Mesenteric fat pad (tissue), 1 donor: ENCODE measurements around a stretch of chr10.

GRCh38 chr10:5713815-5714714, 29.4 kb downstream of the TASOR2 start:
- PRO-cap, result no peak

GRCh38 chr10:5714715-5715351, 30.2 kb downstream of the TASOR2 start:
- PRO-cap, result no peak

DNA sequence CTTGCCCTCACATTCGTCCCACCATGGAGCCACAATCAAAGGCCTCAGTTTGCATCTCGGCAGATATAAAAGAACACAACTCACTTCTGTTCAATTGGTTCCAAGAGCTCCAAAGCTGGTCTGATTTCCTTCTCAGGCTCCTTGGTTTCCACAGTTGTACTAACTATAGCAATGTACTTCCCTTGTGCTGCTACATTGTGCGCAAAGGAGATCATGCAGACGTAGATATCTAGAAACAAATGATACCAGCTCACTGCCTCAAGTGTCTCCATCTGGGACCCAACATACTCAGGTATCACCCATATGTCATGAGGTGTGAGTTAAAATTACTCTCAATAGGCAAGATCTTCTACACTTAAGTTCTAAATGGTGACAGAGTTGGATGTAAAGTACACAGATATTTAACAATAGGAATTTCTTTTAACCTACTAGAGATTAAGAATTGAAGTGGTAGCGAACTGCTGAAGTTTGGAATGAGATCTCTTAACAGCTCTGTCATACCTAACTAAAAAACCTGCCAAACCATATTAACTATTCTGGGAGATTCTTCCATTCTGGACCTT, 46.7 kb downstream of the GDI2 start:
- PRO-cap, result no peak

GRCh38 chr10:5773783-5773991, 39.5 kb downstream of the GDI2 start:
- PRO-cap, result no peak

DNA sequence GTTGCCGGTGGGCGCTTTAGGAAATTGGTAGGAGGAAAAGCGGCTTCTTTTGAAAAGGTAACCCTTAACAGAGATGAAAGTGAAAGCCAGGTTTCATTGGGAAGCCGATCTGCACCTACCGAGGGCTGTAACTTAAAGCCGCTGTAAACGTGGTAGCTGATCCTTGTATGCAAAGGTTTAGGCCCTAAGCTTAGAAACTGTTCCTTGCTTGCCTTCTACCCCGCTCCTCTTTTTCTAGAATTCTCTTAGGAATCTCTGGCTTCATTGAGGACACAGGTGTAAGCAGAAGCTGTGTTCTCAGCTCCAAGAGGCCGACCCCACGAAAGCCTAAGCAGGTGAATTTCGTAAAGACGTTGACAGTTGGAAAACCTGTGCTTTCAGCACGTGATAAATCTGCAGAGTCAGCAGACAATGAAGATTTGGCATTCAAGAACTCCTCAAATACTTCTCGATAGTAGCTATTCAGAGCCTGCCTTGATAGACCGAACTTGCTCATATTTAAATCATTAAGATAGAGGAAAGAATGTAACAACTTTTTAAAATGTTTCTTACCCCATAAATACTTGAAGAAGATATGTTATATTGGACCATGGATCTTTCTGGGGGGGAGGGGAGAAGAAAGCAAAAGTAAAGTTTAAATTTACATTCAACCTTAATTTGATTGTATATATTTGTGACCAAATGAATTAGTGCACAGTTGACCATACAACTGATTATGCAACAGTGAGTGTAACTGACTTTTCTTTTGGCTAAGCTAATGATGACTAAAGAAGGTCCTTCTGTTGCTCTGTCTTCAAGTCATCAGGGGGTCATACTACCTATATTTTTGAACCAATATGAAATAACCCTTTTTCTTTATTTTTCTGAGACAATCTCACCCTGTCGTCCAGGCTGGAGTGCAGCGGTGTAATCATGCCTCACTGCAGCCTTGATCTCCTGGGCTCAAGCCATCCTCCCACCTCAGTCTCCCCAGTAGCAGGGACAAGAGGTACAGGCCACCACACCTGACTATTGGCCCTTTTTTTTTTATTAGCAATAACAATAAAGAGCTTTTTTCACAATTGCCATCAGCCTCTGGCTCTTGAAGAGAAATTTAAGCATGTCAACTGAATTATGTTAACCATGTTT, 1.1 kb upstream of the GDI2 start:
- PRO-cap, result no peak

DNA sequence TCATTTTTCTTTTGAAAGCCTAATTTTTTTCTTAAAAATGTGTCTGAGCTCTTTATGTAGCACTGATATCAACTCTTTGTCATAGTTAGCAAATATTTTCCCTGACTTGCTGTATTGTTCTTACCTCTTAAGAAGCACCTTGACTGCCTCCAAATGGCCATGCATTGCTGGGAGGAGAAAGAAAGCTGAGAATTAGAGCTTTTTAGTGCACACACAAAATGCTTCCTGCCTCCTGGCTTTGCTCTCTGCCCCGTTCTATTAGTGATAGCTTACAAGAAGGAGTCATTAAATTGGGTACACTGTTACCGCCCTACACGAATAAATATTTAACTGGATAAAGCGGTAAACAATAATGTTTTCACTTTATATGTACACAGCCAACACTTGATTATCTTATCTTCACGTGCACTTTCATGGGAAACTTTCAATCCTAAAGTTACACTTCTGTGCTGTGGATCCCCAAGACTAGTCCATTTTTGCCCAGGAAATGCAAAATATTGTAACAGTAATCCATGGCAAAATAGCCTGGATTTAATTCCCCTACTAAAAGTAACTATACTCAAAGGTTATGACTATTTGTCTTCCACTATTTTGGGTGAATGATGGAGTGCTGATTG, 4.0 kb downstream of the ANKRD16 start:
- PRO-cap, result no peak

- PRO-cap, result no peak
Observed at GRCh38 chr10:5971071-5971768, 6.1 kb downstream of the IL15RA start.

- PRO-cap, result no peak
Observed at GRCh38 chr10:5972868-5973269, 4.5 kb downstream of the IL15RA start.

GRCh38 chr10:5987744-5988211, 10.4 kb upstream of the IL15RA start:
- PRO-cap, result no peak

- PRO-cap, result no peak
Observed at GRCh38 chr10:6091492-6092193, 2.8 kb downstream of the RBM17 start.

DNA sequence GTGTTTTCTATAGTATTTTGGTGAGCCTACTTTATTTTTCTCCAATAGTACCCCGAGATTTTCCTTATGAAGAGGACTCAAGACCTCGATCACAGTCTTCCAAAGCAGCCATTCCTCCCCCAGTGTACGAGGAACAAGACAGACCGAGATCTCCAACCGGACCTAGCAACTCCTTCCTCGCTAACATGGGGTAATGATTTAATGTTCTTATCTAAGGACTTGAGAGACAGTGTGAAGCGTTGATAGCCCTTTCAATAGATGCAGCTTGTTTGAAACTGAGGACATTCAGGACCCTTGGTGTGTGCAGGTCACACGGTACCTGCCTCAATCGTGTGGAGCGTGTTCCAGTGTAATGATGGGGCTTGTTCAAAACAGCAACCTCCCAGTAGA, 21.1 kb downstream of the RBM17 start:
- PRO-cap, result no peak

DNA sequence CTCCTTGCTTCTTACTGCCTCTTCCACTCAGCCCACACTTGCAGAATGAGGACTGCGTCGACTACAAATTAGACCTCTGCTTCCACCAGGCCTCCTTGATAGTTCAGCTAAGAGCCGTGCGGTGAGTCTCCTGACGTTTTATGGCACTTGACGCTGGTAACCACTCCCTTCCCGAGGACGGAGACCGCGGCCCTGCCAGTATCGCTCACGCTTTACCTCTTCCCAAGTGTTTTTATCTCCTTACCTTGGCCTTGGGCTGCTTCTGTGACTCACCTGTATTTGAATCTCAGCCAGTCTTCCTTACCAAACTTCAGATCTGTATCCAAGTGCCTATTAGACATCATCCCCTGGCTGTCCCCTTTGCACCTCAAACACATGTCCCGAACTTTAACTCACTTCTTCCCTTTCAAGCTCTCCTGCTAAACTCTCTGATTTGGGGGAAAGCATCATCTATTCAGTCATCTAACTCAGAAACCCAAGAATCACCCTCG, 31.3 kb downstream of the RBM17 start:
- PRO-cap, result no peak

GRCh38 chr10:6177594-6178942, 24.7 kb upstream of the PFKFB3 start:
- PRO-cap, result no peak

GRCh38 chr10:6219875-6220174, 17.1 kb downstream of the PFKFB3 start:
- PRO-cap, result no peak

GRCh38 chr10:6227977-6229065, 25.6 kb downstream of the PFKFB3 start:
- PRO-cap, result no peak

GRCh38 chr10:6257440-6257978, 54.8 kb downstream of the PFKFB3 start:
- PRO-cap, result no peak

DNA sequence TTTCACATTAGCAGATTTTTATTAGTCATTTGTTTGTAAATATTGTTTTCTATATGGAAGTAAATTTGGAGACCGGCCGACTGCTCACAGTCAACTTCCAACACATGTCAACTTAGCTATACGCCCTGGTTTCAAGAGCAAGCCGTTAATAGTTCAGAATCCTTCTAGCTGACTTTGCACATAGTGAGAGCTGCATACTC, 109.8 kb downstream of the PFKFB3 start:
- PRO-cap, result no peak

- PRO-cap, result no peak
Observed at GRCh38 chr10:6557970-6558640, 22.0 kb downstream of the PRKCQ start.

DNA sequence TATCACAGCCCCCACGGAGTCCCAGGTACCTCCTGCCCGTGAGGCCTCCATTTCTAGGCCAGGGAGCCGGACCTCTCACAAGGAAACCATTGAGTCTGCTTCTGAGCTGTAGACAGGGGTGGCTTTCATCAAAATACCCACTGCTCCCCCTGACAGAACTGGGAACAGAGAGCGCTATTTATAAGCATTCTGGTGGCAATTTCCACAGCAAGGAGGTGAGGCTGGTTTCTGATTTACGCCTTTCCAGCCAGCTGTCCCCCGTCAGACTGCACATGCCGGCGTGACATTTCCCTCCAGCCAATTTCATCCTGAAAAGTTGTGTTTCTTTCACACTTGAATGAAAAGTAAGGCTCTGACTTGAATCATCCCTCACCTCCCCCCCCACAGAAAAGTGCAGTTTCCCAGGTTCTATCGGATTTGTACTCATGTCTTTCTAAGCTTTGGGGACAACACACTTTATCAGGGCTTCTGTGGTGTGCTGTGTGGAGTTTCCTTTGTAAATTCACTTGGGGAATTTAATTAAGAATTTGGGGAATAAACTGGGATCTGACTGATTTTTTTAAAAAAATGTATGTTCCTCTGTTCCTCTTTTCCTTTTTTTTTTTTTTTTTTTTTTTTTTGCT, 407.6 kb upstream of the PRKCQ start:
- PRO-cap, result no peak

DNA sequence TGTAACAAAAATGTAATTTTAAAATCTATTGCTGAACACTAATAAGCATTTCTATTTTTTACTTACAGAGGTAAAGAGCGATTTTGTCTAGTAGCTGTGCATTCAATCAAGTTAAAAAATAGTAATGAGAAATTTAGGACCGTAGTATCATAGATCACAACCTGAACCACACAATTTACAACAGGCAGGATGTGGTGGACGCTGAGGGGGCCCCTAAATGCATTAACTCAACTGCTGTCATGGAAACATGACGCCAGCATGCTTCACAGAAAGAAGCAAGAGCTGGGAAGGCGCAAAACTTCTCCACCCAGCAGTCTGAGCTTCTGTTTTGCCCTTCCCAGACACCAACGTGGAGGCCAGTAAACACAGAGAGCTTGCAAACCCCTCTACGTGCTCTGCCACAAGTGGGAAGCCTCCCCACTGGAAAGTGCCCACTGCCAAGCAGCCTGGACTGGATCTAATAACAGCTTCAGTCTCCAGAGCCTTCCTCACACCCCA, 151.9 kb downstream of the SFMBT2 start:
- PRO-cap, result no peak